H7 (cell line): Measurements from ENCODE around the gene PDE6B.

- RAMPAGE, long total RNA = no peak
Observed at GRCh38 chr4:472839-473223, 26.1 kb downstream of the ZNF721 start.

- RAMPAGE, long total RNA = no peak
Observed at GRCh38 chr4:477612-478479, 21.1 kb downstream of the ZNF721 start.

- RAMPAGE, long total RNA = no peak
Observed at GRCh38 chr4:625359-625729, at the start of gene PDE6B. TSS of gene PDE6B (plus strand) at chr4:625573.

GRCh38 chr4:679658-680069 is 5.3 kb downstream of the MYL5 start:
- RAMPAGE, long total RNA = no peak

- RAMPAGE, long total RNA = no peak
Observed at GRCh38 chr4:694334-694996, 5.5 kb upstream of the SLC49A3 start.

DNA sequence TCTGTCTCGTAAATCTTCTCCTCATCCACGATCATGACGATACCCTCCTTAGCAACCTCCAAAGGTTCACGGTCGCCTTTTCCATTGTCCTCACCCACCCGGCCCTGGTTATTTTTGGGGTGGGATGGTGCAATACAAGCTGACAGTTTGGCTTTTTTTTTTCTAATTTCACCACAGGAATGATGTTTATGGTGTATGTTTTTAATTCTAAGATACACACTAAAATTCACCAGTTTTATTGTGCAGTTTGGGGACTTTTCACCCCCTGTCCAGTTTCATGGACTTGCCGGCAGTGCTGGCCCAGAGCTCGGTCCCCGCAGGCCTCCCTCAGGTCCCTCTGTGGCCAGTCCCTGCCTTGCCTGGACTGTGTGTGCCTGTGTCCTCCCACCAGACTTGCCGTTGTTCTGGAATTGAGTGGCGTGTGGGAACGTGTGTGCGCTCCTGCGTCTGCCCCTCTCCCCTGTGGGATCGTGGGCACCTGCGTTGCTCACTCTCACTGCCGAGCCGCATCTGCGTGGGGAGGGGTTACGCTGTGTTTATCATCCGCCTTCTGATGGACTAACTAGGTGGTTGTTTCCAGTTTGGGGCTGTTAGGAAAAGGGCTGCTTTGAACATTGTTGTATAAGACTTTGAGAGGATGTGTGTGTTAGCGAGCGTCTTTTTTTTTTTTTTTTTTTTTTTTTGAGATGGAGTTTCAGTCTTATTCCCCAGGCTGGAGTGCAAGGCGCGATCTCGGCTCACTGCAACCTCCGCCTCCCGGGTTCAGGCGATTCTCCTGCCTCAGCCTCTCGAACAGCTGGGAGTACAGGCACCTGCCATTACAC is 21.2 kb downstream of the PCGF3 start:
- RAMPAGE, long total RNA = no peak

- RAMPAGE, long total RNA = no peak
Observed at GRCh38 chr4:760202-761285, 54.9 kb downstream of the PCGF3 start.

DNA sequence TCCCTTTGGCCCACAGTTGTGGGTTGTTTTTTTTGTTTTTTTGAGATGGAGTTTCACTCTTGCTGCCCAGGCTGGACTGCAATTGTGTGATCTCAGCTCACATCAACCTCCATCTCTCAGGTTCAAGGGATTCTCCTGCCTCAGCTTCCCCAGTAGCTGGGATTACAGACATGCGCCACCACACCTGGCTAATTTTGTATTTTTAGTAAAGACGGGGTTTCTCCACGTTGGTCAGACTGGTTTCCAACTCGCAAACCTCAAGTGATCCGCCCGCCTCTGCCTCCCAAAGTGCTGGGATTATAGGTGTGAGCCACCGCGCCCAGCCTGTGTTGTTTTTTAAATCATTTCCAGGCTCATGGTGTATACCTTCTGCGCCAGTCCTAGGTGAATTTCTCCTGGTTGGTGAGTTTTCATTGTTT is 45.8 kb downstream of the CPLX1 start:
- RAMPAGE, long total RNA = no peak

DNA sequence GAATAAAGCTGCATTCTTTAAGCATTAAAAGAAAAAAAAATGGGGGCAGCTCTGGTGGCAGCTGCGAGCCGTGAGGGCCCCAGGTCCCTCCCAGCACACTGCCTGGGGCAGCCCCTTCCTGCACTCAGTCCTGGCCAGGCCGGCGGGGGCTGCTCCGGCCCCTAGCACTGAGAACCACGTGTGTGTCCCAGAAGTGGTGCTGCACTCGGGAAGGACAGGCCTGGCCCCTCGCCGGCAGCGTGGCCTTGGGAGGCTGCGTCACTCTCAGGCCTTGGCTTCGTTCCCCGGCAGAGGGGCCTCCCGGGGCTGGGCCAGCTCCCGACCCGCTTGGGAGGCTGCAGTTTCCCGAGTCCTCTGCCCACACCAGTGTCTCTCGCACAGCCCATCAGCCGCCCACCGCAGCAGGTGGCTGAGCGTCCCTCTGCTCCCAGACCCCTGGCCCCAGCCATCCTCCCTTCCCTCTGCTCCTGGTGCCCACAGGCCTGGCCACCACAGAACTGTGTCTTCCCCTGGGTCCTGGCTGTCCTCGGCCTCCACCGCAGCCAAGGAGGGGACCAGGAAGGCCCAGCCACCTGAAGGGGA is 10.8 kb upstream of the CPLX1 start:
- RAMPAGE, long total RNA = no peak

GRCh38 chr4:864953-865309 is 39.0 kb upstream of the CPLX1 start:
- RAMPAGE, long total RNA = no peak

DNA sequence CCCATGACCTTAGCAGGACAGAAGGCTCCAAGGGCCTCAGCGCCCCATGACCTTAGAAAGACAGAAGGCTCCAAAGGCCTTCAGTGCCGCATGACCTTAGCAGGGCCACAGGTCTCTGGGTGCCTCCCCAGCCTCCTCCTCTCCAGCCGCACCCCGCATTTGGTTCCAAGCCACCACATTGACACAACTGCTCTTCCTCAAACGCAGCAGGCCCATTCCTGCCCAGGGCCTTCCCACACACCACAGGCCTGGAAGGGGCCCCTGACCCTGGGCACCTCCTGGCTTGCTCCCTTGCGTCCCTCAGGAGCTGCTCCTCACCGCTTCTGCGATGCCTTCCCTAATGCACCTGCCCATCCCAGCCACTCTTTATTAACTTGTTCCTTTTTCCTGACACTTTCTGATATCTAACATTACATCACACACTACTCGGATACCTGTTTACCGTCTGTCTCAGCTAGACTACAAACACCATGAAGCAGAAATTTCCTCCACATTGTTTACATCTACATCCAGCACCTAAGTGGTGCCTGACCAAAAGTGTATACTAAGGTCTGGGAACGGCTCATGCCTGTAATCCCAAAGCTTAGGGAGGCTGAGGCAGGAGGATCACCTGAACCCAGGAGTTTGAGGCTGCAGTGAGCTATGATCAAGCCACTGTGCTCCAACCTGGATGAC is 12.7 kb downstream of the GAK start:
- RAMPAGE, long total RNA = no peak

- RAMPAGE, long total RNA = no peak
Observed at GRCh38 chr4:930926-931901, 902 bp downstream of the GAK start.

DNA sequence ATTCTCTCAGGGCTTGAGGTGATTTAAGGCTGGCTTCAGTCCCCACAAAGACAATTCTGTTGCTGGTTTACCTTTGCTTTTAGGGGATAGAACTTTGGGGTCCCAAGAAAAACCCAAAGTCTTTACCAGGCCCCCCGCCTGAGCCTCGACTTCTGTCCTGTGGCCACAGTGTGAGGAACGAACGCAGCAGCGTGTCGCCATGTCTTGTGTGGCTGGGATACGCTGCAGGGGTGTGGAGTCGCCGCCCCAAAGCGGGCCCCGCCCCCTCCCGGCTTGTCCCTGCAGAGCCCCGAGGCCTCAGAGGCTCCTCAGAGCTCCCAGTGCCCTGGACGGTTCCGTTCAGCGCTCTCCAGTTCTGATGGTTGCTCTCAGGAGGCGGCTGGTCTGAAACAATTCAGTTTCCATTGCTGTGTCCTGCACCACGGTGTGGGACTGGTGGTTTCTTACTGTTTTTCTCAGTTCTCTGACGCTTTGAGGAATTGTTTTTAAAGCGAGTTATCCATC is 1.7 kb upstream of the IDUA start:
- RAMPAGE, long total RNA = no peak

- RAMPAGE, long total RNA = no peak
Observed at GRCh38 chr4:1039332-1039944, 28.0 kb downstream of the FGFRL1 start.

GRCh38 chr4:1172232-1172454 is 240 bp downstream of the SPON2 start:
- RAMPAGE, long total RNA = no peak

DNA sequence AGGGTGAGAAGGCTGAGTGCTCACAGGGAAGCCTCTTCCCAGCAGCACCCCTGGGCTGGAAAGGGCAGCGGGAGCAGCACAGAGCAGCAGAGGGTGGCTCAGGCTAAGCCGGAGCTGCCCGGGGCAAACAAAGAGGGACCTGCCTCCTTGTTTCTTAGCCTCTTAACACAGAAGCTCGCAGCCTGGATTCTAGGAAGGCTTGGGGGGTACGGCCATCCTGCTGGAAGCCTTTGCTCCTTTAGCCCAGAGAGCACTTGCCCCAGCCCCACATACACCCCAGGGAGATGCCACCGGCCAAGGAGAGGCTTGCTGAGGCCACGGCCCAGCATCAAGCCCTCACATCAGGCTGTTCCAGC is 20.1 kb upstream of the SPON2 start:
- RAMPAGE, long total RNA = no peak

DNA sequence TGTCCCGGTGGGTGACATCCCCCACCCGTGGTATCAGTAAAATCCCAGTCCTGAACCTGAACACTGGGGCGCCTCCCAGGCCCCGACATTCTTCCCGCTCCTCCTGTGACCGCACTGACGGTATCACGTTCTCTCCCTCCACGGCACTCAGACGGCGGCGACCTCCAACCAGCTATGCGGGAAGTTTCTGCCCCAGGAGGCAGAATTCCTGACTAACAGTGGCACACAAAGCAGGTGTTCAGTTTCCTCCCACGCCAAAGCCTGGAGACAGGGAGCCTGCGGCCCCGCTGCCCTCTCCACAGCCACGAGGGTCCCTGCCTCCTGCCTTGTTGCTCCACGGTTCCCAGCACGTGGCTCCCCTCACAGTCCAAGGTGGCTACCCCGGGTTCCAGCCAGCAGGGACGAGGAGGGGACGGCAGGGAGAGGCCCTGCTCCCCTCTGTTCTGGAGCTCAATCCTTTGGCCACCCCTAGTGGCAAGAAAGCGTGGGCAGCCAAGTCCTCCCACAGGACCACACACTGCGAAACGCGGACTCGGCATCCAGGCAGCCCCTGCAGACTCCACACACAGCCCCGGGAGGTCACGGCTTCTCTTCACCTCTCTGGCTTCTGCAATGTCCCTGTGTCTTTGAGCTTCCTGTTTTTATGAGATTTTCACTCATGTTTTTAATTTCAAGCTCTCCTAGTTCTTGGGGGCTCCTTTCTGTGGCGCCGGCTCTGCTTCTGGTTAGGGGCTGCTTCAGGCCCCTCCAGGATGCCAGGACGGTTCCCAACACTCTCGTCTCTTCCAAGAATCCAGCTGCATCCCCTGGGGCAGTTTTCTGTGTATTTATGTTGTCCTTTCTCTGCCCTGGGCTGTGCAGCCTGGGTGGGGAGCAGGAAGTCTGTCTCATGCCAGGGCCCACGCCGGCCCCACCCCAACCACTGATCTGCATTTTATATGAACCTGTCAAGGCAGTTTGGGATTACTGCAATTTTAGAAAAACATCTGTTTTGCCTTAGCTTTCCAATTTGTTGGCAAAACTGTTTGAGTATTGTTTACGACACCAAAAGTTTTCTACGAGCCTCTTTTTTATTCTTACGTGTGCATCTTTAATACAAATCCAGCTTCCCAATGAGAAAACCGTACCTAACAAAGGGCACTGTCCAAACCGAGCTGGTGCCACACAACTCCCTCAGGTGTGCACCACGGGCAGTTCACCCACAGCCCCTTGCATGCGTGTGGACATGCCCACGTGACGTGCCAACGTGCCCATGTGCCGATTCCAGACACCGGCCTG is 14.9 kb downstream of the CTBP1 start:
- RAMPAGE, long total RNA = no peak

- RAMPAGE, long total RNA = no peak
Observed at GRCh38 chr4:1237853-1238487, 11.0 kb downstream of the CTBP1 start.

DNA sequence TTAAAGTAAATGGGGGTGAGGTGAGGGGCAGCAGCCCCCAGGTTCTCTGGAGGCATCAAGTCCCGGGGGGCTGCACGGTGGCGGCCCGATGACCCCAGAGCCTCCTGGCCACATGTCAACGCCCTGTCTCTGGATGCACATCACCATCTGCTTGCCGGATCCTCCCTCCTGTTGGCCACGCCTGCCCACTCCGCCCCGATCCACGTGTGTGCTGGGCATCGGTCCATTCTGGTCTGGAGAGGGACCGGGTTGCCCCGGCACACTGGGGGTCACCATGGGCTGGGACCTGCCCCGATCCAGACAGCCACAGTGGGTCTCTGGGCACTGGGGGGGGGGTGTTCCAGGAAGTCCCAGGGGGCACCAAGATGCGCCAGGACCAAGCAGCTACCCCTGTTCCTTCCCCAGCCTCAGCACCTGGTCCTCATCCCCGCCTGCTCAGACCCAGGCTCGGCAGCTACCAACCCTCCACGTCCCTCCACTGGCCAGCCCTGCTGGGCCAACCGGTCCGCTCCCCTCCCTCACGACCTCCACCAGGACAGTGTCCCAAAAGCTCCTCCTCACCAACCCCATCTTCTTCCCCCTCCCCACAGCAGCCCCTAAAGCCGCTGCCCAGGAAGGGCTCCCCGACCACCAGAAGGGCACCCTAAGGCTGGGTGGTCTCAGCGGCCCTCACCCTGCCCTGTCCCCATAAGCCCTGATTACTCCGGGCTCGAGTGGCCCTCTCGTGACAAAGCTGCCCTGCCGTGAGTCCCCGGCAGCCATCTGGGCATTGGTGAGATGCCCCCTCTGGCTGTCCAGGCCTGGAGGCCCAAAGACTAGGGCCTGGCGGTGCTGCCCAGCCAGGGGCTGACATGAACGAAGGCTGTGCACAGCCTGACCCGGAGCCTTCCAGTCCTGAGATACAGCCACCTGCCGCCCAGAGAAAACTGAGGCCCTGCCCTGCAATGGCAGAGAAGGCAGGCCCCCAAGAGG is 4.6 kb downstream of the CTBP1 start:
- RAMPAGE, long total RNA = no peak

GRCh38 chr4:1245001-1245733 is 3.8 kb downstream of the CTBP1 start:
- RAMPAGE, long total RNA = no peak